CD14-positive monocyte (primary cell): ENCODE data around the gene DENND1A.

DNA sequence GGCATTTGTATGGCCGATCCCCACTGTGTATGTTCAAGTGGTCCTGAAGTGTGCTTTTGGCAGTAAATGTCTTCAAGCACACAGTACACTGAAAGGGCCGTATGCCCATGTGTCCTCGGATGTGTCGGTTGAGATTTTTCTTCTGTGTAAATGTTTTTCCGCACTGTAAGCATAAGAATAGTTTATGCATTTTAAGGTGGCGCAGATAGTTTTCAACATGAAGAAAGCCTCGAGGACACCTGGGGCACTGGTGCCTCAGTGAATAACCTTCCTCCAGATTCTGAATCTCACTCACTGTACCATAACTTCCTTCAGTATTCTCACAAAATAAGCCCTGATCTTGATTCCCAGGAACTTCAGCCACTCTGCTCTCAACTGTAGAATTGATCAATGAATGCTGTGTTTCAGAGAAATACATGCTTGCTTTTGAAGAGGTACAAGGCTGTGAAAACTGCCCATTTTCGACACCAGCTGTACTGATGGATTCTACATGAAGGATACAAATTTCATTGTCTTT, 2.1 kb downstream of the ZBTB6 start:
- CAGE, long polyA plus RNA, result no peak

DNA sequence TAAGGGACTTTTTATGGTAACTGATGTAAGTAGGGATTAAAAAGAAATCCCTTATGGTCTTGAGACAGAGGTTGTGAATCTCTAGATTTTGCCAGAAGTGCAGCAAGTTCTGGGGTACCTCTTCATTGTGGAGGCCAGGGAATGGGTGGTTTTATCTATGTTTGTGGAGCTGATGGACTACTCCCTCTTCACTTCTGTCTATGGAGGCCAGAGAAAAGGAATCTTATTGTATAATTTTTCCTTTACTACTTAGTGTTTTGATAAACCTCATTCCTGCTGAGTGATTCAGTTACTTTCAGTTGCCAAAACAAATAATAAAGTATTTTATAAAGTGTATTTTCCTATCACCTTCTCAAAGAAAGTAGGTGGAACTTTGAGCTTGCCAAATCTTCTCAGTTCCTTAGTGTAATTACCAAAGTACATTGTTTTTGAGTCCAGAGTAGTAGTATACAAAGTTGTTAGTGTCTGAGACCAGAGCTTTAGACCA, 13.3 kb downstream of the RABGAP1 start:
- CAGE, long polyA plus RNA, result no peak

DNA sequence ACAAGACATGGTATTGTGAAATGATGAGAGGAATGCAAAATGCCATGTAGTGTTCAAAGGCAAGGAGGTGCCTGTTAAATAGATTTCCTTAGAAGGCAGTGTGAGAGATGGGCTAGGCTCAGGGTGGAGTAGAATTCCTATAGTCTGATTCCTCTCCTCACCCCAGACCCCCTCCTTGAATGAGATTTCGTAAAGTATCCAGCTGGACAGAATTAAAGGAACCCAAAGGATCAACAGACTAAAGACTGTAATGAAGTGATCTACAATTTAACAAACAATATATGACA, 11.2 kb downstream of the GPR21 start:
- CAGE, long polyA plus RNA, result no peak

DNA sequence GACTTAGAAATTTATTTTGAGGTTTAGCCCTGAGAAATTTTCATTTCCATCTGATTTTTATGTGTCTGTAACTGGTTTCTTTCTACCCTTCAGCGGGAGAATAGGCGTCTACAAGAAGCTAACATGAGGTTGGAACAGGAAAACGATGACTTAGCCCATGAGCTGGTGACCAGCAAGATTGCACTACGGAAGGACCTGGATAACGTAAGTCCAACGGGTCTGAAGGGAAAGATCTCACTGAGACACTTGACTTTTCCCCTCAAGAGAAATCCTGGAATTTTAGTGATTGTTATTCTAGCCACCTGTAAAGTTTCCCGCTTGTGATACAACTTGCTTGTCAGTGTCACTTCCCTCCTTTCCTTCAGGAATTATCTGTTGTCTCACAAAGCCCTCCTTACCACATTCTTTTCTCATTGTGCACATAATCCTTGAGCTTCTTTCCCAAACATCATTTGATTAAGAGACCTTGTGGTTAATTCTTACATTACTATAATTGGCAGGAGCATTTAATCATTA, 56.8 kb downstream of the GPR21 start:
- CAGE, long polyA plus RNA, result no peak

DNA sequence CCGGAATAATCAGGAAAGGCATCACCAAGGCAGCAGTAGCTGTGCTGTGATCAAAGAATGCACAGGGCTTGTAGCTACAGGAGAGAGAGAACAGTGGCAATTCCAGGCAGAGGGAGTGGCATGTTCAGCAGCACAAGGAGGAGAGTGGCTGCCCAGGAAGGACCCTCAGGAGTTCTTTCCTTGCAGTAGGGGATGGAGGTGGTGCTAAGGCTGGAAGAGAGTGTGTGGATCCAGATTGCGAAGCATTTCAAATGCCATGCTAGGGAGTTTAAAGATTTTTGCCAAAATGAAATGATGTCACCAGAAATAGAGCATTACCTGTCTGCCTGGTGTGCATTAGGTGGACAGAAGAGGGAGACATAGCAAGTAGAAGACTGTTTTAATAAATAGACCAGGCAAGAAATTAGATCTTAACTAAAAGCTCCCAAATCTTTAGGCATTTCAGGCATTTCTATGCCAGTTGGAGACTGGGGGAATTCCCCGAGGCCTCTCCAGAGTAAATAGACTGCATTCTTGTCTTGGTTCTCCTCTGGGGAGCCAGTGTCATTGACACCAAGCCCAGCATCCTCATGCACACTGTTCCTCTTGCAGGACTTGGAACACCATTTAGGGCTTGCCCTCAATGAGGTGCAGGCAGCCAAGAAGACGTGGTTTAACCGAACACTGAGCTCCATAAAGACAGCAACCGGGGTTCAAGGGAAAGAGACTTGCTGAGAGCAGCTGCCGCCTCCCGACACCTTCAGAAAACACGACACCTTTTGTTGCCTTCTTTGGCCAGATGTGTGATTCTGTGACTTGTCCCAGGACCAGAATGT, 69.2 kb downstream of the GPR21 start:
- CAGE, long polyA plus RNA, result no peak

DNA sequence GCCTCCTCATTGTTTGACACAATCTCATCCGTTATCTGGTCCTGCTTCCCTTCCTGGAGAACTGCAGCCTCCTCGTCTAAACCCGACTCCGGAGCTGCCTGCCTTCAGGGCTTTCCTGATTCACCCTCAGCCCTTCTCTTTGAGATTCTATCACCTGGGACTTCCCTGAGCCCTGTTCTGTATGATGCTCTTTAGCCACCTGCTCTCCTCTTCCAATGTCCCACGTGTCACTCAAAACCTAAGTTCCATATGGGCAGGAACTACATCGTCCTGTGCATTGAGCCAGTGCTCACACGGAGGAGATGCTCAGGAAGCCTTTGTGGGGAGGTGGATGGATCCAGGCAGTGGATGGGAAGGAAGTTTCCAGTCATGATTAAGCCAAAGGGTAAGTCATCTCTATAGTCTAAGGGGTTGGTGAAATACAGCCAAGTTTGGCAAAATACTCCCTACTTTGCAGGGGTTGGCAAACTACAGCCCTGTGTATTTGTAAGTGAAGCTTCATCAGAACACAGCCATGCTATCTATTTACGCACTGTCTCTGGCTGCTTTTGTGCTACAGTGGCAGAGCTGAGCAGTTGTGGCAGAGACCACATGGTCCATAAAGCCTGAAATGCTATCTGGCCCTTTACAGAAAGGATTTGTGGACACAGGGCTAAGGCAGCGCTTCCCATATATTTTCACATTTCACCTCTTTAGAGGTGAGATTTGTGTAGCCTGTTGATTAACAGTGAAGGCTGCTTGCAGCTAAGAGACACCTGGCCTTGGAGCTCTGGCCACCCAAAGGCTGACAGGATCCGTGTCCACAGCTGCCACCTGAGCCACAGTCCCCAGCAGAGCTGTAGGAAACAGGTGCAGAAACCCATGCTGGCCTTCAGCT, 80.1 kb downstream of the GPR21 start:
- CAGE, long polyA plus RNA, result no peak

- CAGE, long polyA plus RNA, result no peak
Measured at GRCh38 chr9:123132470-123133402, 99.3 kb downstream of the GPR21 start.

DNA sequence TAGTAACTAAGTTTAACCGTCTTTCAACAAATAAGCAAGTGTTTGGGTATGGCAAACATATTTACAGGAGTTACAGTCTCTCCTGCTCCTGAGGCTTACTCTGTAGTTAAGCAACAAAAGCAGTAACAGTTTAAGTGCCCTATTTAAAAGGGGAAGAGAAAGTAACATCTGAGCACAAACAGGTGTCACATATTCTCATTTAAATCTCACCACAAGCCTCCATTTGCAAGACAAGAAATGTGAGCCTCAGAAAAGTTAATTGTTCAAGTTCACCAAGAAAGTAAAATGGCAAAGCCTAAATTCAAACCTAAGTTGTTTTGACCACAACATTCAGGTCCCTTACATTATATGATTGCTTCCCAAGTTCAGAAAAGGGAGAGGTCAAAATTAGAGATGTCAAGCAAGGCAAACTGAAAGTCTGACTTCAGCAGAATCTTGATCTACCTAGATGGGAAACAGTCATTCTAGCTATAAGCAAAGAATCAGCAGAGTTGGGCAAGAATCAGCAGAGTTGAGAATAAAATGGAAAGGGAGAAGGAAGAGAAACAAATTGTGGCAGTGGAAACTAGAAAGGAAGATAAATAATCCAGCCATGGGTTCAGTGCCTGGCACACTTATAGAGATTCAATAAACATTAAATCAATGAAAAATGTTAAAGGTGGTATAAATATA, 93.4 kb downstream of the STRBP start:
- CAGE, long polyA plus RNA, result no peak

DNA sequence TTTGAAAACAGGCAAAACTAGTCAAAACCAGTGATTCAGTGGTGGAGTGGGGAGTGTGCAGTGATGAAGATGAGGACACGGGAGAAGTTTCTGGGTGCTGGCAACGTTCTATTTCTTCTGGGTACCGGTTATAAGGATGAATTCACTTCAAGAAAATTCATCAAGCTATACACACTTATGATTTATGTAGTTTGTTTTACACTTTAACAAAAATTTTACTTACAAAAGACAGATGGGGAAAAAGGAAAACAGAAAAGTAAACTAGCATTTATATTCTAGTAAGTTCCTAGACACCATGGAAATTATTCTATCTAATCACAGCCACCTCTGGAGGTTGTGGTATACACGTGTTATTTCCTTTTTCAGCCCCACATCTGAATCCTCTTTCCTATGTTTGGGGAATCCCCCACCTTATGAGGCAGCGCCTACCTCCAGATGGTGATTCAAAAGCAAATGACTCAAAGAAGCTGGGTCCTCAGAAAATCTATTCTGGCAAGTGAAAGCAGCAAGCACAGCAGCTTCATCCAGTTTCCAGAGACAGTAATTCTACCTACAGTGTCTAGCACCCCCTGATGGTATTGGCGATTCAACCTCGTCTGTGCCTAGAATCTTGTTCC, 43.2 kb downstream of the STRBP start:
- CAGE, long polyA plus RNA, result no peak

- CAGE, long polyA plus RNA, result no peak
Measured at GRCh38 chr9:123238332-123239021, 29.9 kb downstream of the STRBP start.

GRCh38 chr9:123356385-123356601, 296 bp downstream of the CRB2 start:
- CAGE, long polyA plus RNA, result no peak

GRCh38 chr9:123528720-123529234, 172.8 kb downstream of the CRB2 start:
- CAGE, long polyA plus RNA, result no peak

GRCh38 chr9:123929672-123930538, at the start of gene DENND1A:
Gene DENND1A, minus strand, starts transcription at chr9:123930126.
- CAGE, long polyA plus RNA, result no peak

DNA sequence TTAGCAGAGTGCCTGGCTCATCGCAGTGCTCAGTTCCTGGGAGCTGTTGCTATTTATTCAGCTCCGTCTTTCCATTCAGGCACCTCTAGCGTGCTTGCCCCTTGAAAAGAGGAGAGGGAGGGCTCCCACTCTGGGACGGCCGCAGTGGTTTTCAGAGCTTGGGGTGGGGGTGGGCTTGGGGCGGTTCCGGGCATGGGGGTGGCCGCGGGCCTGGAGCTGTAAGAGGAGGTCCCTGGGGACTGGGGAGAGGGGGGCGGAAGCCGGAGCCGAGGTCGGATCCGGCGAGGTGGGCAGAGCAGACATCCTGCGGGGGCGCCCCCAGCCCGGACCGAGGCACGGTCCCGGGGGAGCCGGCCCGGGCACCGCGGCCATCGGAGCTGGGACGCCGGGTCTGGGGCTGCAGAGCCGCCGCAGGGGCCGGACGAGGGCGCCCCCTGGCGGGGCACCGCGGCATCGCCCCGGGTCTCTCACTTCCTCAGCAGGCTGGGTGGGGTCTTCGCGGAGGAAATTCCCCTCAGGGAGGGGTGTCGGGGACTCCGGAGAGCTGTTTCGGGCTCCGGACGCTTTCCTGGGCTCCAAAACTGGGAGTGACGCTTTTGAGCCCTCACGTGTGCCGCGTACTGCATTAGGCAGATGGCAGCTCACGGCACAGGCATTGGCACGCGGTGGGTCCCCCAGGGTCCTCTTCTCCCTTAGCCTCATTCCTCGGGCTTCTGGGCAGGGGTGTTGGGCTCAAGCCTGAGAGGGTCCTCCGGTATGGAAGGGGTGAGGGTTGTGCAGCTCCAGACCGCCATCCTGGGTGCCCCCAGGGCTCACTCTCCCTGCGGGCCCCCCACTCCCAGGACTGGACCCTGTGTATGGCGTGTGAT, 29.4 kb downstream of the LHX2 start:
- CAGE, long polyA plus RNA, result no peak

DNA sequence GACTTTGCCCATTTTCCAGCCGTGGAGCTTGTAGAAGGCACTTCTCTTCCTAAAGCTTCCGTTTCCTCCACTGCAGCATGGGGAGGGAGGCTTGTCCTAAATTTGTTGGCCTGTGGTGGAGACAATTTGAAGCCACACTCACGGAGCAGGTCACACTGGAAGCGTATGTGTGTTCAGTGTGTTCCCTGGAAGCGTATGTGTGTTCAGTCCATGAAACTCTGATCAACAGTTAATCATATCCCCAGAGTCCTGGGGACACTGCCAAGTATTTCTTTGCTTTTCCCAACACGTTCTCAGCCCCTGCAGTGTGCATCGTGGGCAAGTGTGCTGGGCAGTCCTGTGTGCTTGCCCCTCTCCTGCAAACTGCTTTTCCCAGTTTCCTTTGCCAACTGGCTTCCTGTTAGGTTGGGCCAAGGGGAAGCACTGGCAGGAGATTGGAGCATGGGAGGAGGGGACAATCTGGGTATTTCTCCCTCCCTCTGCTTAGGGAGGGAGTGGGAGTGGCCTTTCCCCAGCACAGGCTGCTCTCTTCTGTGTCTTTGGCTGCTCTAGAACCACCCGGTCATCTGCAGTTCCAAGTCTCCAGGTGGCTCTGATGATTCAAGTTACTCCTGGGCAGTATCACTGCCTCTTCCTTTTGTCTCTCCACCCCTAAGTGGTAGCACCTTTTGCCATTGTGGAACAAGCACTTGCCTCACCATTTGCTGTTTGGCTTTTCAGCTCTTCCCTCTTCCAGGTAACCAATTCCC, 36.8 kb upstream of the NEK6 start:
- CAGE, long polyA plus RNA, result no peak

GRCh38 chr9:124263239-124263587, 5.5 kb downstream of the NEK6 start:
- CAGE, long polyA plus RNA, result no peak

DNA sequence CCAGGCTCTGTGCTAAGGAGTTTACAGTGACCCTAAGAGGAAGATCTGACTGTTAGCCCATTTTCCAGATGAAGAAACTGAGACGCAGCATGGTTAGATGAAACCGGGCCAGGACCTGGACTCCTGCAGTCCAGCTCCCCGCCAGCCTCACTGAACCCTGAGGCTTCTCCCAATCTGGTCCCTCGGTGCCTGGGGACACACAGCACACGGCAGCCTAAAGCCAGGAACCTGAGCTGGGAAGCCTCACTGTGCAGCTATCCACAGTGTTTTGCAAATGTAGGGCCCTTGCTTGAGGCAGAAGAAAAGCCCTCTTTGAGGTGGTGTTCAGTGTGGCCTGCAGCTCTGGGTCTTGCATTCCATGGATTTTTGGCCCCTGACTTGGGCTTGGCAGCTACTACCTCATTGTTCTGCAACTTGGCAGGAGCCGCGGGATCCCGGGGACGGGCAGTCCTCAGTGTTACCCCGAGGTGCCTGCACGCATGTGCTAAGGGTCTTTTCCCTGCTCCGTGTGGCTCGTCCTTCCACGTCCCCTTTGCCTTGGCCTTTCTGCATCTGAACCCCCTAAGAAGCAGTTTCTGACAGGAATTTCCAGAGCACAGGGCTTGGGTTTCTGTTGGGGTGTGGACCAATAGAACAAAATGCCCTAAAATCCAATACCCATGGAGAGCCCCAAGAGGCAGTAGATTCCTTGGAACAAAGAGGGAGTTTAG, 39.7 kb downstream of the NEK6 start:
- CAGE, long polyA plus RNA, result no peak

GRCh38 chr9:124351961-124352469, 63.2 kb downstream of the PSMB7 start:
- CAGE, long polyA plus RNA, result no peak

DNA sequence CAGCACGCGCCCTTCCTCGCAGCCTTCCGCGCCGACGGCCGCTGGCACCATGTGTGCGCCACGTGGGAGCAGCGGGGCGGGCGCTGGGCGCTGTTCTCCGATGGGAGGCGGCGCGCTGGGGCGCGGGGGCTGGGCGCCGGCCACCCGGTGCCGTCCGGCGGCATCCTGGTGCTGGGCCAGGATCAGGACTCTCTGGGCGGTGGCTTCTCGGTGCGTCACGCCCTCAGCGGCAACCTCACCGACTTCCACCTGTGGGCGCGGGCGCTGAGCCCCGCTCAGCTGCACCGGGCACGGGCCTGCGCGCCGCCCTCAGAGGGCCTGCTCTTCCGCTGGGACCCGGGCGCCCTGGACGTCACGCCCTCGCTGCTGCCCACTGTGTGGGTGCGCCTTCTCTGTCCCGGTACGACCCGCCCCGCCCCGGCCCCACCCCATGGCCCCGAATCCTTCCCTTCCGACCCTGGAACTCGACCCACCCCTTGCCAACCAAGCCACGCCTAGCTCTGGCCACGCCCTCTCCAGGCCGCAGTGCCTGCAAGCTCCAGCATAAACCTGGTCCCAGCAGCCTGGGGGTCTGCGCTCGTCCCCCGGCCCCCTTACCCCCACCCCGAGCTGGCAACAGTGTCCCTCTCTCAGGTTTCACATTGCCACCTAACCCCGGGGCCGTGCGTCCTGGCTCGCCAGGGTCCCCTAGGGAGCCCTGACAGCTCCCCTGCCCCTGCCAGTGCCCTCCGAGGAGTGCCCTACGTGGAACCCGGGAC, 3.2 kb downstream of the ADGRD2 start:
- CAGE, long polyA plus RNA, result no peak

DNA sequence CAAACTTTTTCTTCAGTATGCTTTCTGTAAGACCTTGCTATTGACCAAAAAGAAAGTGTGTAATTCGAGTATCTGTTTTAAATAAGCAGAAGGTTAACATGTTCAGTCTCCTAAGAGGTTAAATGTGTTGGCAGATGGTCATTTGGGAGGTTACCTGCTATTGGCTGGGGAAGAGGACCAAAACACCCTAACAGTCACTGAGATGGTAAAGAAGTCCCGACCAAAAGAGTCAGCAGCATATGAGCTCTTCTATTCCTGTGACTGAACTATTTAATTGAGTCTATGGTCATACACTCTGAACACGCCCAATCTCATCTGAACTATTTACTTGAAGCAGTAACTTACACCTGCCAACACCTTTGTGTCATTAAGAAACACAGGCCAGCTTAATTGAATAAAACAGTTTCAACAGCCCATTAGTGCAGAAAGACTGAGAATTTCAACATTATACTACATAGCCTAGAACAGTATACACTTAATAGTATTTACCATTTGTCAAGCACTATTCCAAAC, 47.8 kb downstream of the NR6A1 start:
- CAGE, long polyA plus RNA, result no peak